ENCODE data around the genes CST6 and PELI3.

DNA sequence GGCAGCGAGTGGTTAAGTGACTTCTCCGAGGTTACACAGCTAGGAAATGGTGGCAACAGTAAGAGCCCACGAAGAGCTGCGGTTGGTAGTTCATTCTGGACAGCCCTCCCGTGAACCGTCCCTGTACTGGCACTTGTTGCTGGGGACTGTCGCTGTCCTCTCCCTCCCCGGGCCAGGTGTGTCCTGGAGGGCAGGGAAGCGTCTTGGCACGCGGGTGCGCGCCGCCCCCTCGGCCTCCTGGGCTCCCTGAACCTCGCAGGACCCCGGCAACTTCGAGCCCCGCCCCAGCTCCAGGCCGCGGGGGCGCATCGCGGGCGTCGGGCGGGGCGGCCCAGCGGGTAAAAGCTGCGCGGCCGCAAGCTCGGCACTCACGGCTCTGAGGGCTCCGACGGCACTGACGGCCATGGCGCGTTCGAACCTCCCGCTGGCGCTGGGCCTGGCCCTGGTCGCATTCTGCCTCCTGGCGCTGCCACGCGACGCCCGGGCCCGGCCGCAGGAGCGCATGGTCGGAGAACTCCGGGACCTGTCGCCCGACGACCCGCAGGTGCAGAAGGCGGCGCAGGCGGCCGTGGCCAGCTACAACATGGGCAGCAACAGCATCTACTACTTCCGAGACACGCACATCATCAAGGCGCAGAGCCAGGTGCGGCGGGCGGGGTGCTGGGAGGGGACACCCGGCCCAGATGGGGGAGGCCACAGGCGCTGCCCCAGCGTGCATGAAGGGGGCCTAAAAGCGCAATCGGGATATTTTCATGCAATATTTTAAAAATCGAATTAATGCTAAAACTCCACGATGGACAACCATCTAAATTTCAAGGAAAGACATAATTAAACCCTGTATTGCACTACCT lies at the start of gene CST6:
Gene CST6 (plus strand): TSS at position 367 of the 851 bp plus-strand sequence.
- PRO-cap, 2 experiments: no peak in any of the 2 experiments

GRCh38 chr11:66012929-66013550 lies 1.2 kb downstream of the CST6 start:
- PRO-cap, 2 experiments: no peak in any of the 2 experiments

DNA sequence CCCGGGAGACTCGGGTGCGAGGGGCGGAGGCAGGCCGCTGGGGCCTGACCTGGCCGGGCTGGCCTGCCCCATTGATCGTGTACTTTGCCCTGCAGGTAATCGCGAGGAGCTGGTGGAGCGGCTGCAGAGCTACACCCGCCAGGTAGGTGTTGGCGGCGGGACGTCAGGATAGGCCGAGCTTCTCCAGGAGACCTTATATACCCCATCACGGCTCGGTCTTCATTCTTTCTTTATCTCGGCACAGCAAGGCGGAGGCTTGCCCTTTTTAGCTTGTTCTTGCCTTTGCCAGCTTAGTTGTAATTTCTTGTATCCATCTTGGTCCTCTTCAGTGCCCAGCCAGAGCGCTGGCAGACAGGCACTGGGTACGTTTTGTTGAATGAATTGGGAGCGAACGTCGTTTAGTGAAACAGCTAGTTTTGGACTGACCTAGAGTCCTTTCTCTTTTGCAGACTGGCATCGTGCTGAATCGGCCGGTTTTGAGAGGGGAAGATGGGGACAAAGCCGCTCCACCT lies 470 bp downstream of the SF3B2 start:
- PRO-cap, 2 experiments: peak in 1 of 2 experiments; most common plus-strand start position 98 of the sequence (in 1)

DNA sequence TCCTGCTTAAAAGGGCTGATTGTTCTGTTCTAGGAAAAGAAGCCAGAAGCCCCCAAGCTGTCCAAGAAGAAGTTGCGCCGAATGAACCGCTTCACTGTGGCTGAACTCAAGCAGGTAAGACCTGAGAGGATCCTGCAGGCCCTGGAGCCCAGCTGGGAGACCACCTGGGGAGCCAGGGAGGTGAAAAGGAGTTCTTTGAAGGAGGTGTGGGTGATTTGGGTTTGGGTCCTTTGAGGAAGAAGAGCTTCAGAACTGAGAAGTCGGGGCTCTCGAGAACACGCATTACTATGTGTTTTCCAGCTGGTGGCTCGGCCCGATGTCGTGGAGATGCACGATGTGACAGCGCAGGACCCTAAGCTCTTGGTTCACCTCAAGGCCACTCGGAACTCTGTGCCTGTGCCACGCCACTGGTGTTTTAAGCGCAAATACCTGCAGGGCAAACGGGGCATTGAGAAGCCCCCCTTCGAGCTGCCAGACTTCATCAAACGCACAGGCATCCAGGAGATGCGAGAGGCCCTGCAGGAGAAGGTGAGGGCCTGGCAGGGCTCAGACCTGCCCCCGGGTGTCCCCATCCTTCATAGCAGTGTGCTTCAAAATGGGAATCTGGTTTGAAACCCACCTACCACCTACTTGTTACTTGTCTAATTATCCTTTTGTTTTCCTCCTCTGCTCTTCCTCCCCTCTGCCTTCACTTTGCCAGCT lies 7.5 kb downstream of the SF3B2 start:
- PRO-cap, 2 experiments: no peak in any of the 2 experiments

DNA sequence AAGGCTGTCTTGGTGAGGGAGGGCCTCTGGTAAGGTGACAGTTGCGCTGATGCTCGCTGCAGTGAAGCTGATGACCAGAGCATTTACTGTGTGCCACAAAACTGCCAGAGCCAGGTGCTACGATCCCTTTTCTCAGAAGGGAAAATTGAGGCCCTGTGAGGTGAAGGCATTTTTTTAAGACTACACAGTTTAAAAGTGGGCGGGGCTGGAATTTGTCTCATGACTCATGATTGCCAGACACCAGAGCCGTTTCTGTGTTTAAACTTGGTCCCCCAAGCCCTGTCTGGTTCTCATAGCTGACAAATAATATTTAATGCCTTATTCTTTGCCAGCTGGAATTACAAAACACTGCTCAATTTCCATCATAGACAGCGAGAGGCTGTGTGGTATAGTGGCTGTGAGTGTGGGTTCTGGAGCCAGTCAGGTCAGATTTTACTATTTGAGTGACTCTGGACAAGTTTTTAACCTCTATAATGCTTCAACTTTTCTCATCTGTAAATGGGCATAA lies 10.4 kb downstream of the PACS1 start:
- PRO-cap, 2 experiments: no peak in any of the 2 experiments

- PRO-cap, 2 experiments: no peak in any of the 2 experiments
Observed at GRCh38 chr11:66100181-66101589, 30.6 kb downstream of the PACS1 start.

DNA sequence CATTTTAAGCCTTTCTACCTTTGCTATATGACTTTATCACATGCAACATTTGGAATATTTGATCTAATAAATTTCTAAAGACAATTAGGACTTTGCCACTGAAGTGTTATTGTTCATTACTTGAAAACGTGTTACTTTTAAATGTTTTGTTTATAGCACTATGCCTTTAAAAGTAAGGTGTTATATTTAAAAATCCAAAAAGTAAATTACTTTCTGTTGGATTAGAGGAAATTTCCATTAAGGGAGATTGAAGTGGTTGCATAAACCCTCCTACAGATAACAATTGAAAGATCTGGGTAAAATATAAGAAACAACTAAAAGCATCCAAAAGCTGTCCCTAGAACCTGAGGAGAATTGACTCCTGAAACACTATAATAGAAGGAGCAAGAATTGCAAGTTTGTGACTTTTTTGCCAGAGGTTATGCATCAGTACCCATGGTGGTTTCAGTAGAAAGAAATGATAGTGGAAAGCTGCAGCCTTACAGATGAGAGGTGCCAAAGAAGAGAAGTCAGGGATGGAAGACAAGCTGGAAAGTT lies 80.5 kb downstream of the PACS1 start:
- PRO-cap, 2 experiments: no peak in any of the 2 experiments

GRCh38 chr11:66258248-66259000 lies 921 bp downstream of the KLC2 start:
- PRO-cap, 2 experiments: peak in 2 of 2 experiments; most common minus-strand start chr11:66258409 (in 2)

DNA sequence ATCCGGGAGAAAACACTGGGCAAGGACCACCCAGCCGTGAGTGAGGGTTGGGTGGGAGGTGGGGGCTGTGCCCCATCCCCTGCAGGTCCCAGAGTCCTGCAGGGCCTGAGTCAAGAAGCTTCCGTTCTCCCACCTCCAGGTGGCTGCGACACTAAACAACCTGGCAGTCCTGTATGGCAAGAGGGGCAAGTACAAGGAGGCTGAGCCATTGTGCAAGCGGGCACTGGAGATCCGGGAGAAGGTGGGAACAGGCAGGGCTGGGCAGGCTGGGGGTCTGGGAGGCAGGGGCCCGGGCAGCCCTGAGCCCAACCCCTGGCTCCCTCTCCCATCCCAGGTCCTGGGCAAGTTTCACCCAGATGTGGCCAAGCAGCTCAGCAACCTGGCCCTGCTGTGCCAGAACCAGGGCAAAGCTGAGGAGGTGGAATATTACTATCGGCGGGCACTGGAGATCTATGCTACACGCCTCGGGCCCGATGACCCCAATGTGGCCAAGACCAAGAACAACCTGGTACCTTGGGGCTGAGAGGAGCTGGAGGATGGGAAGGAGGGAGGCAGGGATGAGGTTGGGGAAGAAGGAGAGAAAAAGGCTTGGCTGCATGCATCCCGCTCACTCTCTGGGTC lies 4.6 kb upstream of the RAB1B start:
- PRO-cap, 2 experiments: no peak in any of the 2 experiments

GRCh38 chr11:66336897-66337344 lies 687 bp upstream of the RIN1 start:
- PRO-cap, 2 experiments: no peak in any of the 2 experiments

DNA sequence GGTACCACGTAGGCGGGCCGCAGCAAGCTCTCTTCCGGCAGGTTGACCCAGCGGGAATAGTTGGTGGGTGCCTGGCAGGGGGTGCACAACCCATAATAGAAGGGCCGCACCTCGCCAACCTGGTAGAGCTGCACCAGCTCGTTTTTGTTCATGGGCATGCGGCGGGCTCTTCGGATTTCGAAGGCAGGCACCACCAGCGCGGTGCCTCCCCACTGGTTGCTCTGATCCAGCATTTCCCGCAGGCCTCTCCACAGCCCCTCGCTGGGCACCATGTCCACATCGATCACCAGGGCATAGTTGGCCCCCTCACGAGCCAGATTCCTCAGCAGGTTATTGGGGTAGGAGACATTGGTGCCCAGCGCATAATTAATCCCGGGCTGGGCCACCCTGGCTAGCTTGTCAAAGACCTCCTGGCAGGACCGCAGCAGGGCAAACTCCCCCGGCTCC lies 819 bp downstream of the B4GAT1 start:
- PRO-cap, 2 experiments: no peak in any of the 2 experiments

GRCh38 chr11:66365501-66366700 lies 5.7 kb downstream of the SLC29A2 start:
- PRO-cap, 2 experiments: no peak in any of the 2 experiments

- PRO-cap, 2 experiments: no peak in any of the 2 experiments
Observed at GRCh38 chr11:66386012-66386700, 14.6 kb upstream of the SLC29A2 start.

GRCh38 chr11:66466833-66467638 lies at the start of gene PELI3:
PELI3 (plus strand) TSS chr11:66466905.
- PRO-cap, 2 experiments: peak in 2 of 2 experiments; most common plus-strand start chr11:66466911 (in 2)

- PRO-cap, 2 experiments: no peak in any of the 2 experiments
Observed at GRCh38 chr11:66539209-66539686, 6.6 kb downstream of the ZDHHC24 start.

DNA sequence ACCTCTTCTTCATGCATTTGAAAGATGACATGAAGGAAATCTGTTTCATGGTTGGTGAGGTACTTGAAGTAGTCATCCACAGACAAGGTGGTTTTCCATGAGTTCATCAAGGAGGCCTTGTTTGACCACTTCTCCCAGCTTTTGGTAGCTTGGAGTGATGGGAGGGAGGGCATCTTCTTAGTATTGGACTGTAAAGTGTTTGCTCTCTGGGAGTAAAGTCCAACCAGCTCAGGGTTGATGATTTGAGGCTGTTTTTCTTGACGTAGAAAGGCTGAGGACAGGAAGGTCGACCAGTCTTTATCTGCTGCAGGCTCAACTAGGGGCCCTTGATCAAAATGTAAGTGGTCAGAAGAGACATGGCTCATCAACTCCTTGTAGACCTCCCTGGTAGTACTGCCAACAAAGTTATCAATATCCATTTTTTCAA lies 1.7 kb downstream of the CCDC87 start:
- PRO-cap, 2 experiments: no peak in any of the 2 experiments

DNA sequence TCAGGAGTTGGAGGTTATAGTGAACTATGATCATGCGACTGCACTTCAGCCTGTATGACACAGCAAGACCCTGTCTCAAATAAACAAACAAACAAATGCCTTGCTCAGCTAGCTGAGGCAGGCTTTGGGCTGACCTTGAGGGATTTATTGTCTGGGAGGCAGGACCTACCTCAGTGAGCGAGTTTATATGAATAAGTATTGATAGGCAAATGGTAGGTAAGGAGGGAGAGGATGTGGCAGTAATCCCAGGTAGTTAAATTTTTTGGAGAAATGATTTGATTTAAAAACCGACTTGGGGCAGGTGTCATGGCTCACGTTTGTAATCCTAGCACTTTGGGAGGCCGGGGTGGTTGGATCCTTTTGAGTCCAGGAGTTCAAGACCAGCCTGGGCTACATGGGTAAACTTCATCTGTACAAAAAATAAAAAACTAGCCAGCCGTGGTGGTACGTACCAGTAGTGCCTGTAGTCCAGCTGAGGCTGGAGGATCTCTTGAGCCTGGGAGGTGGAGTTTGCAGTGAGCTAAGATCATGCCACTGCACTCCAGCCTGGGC lies 8.4 kb upstream of the RBM4 start:
- PRO-cap, 2 experiments: no peak in any of the 2 experiments

DNA sequence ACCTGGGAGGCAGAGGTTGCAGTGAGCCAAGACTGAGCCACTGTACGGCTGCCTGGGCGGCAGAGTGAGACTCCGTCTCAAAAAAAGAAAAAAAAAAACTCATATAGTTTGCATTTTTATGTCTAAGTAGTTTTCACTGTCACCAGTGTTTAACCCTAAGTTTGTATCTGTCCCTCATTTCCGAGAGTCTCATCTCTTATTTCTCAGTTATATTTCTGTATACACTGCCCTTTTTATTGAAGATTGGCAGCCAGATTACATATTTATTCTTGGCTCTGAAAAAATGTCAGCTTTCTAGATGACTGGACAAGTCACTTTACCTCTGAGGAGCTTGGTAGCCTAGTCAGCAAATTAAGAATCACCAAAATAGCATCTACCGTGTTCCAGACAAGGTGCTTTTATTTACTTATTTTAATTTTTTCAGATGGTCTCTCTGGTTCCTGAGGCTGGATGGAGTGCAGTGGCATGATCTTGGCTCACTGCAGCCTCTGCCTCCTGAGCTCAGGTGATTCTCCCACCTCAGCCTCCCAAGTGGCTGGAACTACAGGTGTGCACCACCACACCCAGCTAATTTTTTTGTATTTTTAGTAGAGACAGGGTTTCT lies 5.6 kb upstream of the RBM4 start:
- PRO-cap, 2 experiments: no peak in any of the 2 experiments

DNA sequence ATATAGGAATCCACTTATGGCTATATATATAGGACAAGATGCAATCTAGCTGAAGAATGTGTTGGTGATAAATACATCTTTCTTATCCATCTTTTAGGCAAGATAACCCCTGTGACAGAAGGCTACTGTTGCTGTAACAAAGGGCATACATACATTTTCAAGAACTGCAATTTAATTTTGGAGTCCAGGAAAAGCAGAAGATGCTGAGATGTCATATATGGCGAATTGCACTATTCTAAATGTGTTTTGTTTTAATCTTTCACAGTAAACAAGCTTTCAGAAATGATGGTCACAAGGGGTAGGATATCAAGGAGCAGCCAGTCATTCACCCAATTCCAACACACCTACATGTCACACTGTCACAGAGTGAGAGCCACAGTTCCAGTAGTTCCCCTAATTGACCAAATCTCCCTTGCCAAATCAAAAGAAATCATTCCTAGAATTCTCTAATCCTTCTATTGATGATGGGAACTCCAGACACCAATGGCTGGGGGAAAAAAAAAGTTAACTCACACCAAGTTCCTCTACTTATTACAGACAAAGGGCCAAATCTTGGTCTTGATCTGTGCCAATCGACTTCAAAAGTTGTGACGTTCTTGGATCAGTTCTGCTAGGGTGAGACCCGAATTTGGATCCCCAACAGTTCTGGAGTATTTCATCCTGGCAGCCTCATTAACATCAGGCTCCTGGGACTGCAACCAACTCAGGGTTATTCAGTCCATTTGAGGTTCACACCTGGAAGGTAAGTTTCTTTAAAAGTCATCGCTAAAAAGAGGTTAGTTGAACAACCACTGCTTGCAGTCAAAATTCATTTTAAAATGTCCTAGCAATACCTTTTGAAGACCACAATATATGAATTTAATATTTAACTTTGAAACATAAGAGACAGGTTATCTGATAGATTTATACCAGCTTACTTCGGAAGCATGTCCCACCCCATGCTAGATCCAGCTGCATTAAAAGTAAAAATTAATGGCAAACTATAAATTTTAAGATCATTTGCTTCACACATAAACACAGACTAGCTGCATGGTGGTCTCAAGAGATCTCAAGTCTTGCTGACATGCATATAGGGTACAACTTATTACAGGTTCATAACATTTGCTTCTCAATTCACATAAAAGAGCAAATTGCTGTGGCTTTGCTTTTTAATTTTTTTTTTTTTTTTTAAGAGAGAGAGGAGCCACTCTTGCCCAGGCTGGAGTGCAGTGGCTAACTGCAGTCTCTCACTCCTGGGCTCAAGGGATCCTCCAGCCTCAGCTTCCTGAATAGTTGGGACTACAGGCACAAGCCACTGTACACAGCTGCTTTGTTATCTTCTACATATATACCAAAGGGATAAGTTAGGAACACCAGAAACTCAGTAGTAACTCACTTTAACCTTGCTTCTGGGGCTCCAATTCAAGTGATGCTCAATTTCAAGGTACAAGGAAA lies 11.4 kb downstream of the RBM4B start:
- PRO-cap, 2 experiments: no peak in any of the 2 experiments

DNA sequence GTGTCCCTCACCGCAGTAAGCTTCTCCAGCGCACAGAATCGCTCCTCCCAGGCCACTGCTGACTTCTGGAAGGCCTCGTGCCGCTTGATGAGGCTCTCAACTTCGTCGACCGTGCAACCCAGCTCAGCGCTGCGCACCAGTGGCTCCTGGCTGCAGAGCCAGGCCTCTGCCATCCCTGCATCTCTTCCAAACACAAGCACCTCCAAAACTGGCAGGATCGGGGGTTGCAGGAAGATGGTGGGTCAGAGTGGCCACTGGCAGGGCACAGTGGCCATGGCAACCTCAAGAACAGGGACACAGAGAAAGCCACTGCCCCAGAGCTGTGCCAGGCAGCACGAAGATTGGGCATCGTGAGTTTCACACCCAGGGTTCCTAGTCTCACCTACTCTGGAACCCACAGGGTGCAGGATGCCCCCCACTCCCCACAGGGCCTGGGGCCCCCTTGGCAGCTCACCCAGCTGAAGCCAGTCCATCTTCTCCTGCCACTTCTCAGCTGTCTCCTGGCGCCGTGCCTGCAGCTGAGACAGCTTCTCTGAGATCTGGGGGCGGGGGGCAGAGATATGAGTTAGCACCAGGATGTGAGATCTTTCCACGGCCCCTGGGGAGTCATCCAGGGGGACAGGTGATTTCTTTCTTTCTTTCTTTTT lies 11.1 kb upstream of the RBM4B start:
- PRO-cap, 2 experiments: no peak in any of the 2 experiments